Left common carotid artery plus branches (tissue), 1 donor: ENCODE results near the genes ZNF148 and ALDH1L1.

GRCh38 chr3:125027094-125027562 lies 28.7 kb downstream of the HEG1 start:
- PRO-cap: no peak

- PRO-cap: unidirectional peak, plus-strand start at chr3:125055766
These were observed 418 bp downstream of the HEG1 start for GRCh38 chr3:125055216-125055942.

- PRO-cap: no peak
These were observed 392 bp upstream of the SLC12A8 start for GRCh38 chr3:125212893-125213387.

DNA sequence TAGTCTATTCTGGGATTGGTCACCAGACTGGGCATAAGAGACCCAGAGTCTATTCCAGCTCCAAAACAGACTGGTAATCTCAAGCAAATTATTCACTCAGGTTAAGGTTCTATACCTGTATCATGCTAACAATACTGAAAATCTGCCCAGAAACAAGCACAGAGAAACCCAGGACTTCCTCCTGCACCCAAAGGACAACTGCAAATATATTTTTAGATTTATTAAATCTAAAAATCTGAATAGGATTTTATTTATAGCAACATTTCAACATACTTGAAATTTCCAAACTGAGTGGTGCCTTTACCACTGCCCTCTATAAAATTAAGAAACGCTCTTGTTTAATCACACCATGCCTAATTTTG lies 18.9 kb downstream of the ZNF148 start:
- PRO-cap: no peak

DNA sequence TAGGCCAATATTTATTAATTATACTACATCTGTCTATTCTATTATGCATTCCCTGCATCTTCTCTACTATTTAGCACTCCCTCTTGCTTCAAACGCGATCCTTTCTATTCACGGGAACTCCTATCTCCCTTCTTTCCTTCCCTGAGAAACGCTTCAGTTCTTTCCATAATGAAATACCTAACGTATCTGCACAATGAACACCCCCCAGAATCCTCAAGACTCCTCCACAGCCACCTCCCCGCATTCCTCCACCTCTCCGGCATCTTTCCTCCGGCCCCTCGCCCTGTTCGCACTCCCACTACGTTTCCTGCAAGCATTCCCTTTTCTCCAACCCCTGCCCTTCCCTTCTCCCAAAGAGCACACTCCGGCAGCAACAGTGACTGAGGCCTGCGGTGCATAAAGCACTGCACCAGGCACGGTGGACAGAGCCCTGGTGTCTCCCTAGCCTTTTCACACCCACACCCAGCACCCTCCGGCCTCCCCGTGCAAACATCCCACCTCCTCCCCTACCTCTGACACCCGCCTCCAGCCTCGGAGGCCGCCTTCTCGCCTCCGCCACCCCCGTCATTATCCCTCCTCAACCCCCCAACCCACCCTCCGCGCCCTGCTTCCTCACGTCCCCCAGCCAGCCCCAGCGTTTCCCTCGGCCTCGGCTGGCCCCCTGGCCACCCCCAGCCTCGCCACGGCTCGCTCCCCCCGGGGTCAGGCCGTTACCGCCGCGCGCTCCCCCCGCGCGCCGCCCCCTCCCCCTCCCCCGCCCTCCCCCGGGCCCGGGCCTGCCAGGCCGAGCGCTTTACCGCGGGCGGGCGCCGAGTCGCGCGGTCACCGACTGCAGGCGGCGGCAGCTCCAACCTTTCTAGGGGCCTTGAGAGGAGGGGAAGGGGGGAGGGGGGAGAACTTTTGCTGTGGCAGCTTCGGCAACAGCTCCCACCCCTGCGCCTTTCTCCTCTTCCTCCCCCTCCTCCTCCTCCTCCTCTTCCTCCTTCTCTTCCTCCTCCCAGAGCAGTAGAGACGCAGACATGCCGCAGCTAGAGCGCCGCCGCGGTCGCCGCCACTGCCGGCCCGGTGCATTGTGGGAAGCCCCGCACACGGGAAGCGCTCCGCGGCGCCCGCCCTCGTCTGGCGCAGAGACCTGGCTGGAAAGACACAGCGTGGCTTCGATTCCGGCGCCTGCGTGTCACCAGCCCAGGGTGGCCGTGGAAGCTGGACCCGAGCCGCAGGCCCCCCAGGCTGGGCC lies at the start of gene ZNF148:
Gene ZNF148 (minus strand): TSS at position 1,021 of the 1,237 bp plus-strand sequence.
- PRO-cap: bidirectional peak, plus-strand start at position 1,127 of the sequence, minus-strand start at position 985 of the sequence

GRCh38 chr3:125395104-125395530 lies 20.0 kb upstream of the ZNF148 start:
- PRO-cap: no peak

DNA sequence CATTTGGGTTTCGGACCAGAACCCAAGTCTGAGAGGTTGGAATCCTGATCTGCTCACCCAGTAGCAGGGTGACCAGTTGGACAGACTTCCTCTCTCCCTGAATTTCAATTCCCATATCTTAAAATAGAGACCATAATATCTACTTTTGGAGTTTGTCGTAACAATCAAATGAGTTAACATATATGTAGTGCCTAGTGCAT lies 62.8 kb upstream of the ZNF148 start:
- PRO-cap: no peak

GRCh38 chr3:125602714-125602999 lies 7.4 kb upstream of the OSBPL11 start:
- PRO-cap: no peak

GRCh38 chr3:125833816-125834407 lies 135.1 kb upstream of the ROPN1B start:
- PRO-cap: no peak

- PRO-cap: no peak
These were observed 106.2 kb upstream of the ROPN1B start for GRCh38 chr3:125862611-125863413.

- PRO-cap: no peak
These were observed 82.9 kb upstream of the ROPN1B start for GRCh38 chr3:125885990-125886512.

GRCh38 chr3:125916455-125917014 lies 52.4 kb upstream of the ROPN1B start:
- PRO-cap: no peak

DNA sequence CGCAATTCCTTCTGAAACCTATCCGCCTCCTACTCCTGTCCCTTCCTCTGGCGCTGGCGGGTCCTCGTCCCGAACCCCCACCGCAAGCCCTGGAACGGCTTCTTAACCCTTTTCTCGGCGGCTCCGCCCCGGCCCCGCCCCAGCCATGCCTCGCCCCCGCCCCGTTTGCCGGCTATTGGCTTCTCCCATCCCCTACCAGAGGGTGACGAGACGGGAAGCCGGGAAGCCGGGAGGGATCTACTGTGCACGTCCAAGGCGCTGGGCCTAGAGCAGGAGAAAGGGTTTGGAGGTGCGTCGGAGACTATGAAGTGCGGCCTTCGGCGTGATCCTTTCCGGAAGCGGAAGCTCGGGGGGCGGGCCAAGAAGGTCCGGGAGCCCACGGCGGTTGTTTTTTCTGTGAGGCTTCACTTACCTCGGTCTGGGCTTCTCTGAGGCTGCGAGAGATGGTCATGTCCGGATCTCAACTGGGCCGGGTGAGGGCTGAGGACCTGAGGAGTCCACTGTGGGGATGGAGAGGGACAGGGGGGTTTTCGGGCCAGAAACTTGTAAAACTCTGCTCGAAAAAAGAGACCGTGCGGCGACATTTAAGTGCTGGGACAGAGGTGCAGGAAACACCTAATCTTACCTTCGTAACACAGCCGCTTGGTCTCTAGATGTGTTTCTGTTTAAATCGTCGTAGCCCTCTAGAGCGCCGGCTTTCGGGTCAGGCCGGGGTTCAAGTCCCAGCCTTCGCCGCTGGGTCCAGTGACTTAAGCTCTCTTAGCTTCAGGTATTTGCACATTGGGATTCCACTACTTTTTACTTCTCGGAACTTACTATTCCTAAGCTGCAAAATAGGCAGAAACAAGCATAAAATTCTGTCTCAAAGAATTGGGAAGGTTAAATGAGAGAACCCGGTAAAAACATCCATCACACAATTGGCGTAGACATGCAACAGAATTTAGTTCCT lies 21.5 kb downstream of the ROPN1B start:
- PRO-cap: bidirectional peak, plus-strand start at position 208 of the sequence, minus-strand start at position 75 of the sequence

DNA sequence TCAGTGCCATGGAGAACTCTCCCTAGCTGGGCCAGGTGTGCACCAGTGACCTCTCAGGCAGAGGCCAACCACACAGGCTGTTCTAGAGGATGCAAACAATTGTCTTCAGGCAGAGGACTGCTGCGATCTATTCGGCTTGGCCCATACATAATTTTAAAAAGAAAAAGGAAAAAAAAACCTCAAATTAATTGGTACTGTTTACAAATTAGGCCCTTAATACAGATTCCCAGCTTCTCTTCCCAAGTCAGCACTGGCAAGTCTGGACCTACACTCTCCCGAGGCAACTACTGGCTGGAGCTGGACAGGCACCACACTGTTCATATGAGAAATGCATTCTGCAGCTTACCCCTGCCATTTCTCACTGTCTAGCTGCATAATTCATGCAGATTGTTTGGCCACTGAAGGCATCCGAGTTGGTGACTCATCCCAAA lies 45.1 kb downstream of the ROPN1B start:
- PRO-cap: no peak

DNA sequence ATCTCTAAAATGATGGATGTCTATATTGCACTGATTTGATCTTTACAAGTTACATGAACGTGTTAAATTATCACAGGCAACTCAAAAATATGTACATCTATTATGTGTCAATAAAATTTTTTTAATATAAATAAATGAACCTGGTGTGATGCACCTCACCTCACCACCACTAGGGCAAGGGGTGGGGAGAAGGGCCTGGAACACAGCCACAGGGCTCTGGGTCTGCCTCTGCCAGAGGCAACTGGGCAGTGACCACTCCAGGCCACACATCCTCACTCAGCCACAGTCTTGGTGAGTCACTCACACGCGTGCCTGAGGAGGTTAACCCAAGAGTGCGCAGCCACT lies 2.4 kb downstream of the SLC41A3 start:
- PRO-cap: no peak

DNA sequence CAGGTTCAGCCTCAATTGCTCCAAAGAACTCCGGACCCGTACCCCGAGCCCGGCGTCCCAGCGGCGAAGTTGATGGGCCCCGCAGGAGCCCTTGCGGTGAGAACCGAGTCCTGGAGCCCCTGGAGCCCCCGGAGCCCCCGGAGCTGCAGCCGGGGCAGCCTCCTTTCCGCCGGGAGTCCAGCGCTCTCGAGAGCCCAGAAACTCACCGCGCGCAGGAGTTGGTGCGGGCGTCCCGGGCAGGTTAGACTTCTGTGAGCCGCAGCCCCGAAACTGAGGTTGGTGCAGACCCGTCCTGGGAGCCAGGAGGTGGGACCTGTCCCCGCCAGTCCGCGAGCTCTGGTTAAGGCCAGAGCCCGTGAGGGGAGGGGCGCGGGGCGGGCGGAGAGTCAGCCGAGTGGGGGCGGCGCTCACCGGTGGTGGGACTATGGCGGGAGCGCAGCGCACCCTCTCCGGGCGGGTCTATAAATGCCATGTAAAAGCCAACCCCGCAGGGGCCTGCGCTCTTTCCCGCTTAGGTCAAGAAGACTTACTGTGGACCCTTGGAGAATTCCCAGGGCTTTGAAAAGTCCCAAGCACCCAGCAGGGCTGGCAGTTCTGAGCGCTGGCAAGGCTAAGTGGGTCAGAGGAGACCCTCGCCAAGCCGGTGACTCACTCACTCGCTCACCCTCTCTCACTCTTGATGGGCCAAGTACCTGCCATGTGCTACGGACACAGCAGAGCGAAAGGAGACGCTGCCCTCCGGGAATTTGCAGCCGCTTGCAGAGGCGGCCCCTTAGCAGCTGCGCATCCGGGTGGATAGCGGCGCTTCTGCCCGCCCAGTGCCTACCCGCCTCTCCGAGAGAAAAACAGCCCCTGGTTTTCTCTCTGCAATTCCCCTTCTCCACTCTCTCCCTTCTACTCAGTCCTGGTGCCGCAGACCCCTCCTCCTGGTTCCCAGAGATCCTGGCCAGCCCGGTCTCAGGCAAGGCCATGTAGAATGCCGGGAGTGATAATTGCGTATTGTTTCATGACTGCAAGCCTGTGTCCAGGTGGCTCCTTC lies at the start of gene ALDH1L1:
Gene ALDH1L1 (minus strand): TSS at position 317 of the 1,039 bp plus-strand sequence.
- PRO-cap: bidirectional peak, plus-strand start at position 214 of the sequence, minus-strand start at position 243 of the sequence; bidirectional peak, plus-strand start at position 406 of the sequence, minus-strand start at position 339 of the sequence

- PRO-cap: unidirectional peak, plus-strand start at chr3:126266543; bidirectional peak, plus-strand start at chr3:126266784, minus-strand start at chr3:126266675
These were observed 86.0 kb upstream of the ALDH1L1 start for GRCh38 chr3:126266187-126266977.

DNA sequence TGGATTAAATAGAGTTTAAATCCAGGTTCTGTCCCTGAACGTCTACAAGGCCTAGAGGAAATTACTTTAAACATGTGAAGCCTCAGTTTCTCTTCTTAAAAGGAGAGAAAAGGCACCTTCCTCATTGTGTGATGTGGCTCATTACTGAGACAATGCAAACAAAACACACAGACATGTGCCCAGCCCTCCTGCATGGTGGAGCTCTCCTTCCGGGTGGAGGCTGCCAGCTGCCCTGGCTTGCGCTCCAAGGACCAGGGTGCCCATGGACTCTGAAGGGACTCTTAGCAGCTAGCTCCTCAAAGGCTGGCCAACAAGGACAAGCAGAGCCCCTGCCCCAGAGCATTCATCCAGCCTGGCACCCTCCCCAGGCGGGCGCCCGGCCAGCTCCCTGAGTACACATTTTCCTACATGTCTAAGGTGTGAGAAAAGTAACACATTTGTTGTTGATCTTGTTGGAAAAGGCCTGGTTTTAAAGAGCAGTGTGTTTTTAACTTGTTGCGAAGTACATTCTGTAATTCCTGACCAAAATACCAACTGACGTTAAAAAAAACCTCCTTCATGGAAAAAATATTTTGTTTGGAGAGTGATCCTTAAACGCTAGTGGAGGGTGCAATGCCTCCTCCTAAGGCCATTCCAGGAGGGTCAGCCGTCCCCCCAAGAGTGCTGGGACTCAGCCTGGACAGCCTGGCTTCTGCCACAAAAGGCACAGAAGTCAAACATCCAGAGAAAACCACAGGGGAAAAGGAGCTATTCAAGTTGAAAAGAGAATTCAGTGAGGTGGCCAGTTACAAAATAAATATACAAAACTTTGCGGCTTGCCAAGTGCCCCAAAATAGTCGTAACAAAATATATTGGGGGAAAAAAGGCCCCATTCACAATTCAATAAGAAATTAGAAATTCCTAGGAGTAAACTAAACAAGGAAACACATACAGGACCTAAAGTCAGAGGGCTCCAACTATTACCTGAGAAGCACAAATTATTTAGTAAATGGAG lies 86.9 kb downstream of the KLF15 start:
- PRO-cap: no peak

GRCh38 chr3:126353125-126353572 lies 4.1 kb downstream of the KLF15 start:
- PRO-cap: no peak

GRCh38 chr3:126364352-126364679 lies 7.1 kb upstream of the KLF15 start:
- PRO-cap: no peak